H7 (cell line): ENCODE measurements around a stretch of chr2.

DNA sequence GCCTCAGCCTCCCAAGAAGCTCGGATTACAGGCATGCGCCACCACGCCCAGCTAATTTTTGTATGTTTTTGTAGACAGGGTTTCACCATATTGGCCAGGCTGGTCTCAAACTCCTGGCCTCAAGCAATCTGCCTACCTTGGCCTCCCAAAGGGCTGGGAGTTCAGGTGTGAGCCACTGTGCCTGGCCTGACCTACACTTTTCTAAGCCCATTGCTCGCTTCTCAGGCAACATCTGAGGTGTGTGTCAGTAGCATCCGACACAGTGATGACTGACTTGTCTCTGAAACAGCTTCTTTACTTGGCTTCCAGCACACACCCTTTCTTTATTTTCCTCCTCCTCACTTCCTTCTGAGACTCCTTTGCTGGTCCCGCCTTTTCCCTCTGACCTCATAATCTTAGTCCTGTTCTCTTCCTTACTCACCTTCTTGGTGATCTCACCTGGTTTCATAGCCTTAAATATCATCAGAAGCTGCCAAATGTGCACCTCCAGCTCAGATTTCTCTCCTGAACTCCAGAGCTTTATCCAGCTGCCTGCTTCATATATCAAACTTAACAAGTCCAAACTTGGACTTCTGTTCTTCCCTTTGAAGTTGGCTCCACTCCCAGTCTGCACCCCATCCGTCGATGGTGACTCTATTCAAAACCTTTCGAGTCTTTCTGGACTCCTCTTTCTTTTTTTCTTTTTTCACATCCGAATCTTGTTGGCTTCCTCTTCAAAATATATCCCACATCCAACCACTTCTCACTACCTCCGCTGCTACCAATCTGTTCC lies 66.6 kb upstream of the PELI1 start:
- RAMPAGE, long total RNA: no peak

GRCh38 chr2:64228714-64229023 lies 84.4 kb upstream of the PELI1 start:
- RAMPAGE, long total RNA: no peak

DNA sequence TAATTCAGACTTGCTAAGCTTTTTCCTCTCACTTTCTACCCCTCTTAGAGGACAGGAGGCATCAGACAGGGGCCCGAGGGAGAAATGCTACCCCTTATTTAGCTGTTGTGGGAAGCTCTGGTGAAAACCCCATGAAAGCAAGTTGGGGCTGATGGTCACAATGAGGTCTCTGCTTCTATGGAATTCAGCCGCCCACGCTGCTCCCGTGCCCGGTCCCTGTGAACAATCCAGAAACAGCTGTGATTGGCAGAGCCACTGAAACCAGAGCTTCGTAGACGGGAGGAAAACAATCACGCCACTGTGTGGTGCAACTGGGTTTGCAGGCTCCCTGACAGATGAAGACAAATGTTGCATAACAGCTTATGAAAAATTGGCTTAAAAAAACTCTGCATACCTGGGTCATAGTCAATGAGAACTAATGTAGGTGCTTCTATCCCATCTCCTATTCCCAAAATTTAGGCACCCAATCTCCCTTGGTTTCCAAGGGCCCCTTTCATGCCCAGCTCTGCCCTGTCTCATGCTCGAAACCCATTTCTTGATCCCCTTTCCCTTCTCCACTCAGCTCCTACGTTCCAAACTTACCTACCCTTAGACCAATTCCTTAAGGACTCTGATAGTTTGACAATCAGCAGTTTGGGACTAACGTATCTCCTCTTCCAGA lies 141.6 kb upstream of the LGALSL start:
- RAMPAGE, long total RNA: no peak

DNA sequence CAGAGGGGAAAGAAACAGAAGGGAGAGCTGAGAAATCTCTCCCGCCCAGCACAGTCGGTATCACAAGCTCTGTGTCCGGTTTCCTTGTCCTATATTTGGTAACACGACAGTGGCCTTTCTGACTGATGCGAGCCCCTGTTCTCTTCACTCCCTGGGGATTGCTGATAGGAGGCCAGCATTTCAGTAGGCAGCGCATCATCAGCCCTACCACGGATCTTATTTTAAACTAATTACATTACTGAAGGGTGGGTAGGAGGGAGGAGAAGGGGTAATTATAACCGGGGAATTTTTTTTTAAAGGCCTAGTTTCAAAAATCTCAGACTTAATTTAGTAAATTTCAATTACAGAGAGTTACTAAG lies 125.6 kb upstream of the LGALSL start:
- RAMPAGE, long total RNA: no peak

DNA sequence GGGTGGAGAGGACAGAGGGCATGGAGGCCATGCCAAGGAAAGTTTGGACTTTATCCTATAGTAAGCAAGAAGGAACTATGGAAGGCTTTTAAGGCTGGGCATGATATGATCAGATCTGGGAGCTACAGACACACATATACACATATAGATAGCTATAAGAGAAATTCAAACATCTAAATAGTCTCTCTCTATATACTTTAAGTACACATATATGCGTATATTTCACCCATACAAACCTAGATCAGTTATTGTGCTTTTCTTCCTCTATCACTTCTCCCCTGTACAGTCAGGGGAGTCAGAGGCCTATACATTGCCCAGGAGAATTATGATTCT lies 47.4 kb upstream of the LGALSL start:
- RAMPAGE, long total RNA: no peak

- RAMPAGE, long total RNA: no peak
These were observed 1.4 kb downstream of the LGALSL start for GRCh38 chr2:64455226-64455993.

DNA sequence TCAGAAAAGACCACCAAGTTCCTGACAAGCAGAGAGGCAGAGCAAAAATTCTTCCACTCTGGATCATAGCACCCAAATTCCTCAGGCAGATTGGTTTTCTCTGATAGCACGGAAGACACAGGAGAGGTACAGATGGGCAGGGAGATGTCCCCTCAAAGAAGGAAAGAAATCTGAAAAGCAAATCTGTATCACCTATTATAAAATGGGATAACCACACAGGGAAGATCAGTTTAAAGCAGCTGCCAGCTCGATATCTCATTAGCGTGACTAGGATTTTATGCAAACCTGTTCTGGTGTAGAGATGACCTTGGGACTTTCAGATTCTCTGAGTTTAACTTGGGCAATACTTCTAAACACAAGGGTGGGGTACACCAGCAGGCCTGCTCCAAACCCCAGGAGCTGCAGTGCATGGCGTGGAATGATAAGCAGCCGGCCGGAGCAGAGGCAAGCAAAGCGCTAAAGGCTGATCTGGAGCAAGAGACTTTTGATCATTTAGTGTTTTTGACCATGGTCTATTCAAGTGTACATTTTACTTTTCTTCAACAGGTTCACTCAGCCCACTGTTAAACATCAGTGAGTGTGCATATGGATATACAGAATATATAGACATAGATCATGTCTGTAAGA lies 4.7 kb downstream of the SERTAD2 start:
- RAMPAGE, long total RNA: no peak

GRCh38 chr2:64678718-64679104 lies 25.0 kb upstream of the SERTAD2 start:
- RAMPAGE, long total RNA: no peak

- RAMPAGE, long total RNA: no peak
These were observed 113.0 kb upstream of the SLC1A4 start for GRCh38 chr2:64875966-64876812.

DNA sequence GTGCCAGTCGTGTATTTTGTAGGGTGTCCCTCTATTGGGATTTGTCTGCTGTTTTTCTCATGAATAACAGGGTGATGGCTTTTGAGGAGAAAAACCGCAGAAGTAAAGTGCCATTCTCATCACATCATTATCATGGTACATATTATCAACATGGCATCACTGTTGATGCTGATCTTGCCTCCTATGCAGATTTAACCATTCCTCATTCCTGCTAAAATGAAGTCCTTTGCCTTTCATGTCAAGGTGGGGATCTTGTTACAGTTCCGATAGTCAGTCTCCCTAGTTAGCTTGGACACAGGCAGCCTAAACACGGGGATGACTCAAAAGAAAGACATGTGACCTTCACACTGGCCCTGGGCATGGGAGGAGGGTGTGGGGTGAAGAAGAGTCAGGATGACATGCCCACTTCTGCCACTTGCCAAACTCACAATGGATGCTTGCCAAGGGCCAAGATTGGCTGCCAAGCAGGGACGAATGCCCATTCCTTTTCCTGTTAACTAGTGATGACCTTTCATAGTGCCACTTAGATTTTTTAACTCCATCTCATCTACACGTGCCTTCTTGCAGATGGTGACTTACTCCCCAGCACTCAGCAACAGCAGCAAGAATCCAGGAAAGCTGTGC lies 14.0 kb upstream of the SLC1A4 start:
- RAMPAGE, long total RNA: no peak

DNA sequence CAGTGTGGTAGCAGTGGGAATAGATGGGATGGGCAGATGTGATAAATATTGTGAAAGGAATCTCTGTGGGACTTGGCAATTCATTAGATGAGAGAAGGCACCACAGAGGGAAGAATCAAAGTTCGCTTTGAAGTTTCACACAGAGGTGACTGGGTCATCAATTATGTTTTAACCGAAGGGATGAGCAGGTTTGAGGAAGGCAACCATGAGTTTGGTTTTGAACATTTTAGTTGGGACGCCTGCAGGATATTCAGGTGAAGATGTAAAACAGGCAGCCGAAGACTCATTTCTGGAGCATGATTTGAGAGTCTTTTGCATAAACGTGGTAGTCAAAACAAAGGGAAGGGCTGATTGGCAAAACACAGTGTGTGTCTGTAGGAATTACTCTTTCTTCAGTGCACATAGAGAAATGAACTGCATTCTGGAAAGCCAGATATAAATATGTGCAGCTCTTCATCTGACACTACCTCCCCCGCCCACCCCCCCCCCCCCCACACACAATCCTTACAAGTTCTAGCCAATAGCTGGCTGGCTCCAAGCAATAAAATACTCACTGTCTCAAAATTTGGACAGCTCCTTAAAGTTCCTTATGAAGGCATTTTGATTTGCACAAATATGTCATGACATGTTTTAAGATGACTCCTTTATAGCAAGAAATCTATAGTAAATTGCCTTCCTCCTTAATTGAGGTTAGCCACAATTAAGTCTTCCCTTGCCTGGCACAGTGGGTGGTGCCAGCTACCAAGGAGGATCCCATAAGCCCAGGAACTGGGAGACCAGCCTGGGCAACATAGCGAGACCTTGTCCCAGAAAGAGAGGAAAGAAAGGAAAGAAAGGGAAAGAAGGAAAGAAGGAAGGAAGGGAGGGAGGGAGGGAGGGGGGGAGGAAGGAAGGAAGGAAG lies 1.8 kb upstream of the SLC1A4 start:
- RAMPAGE, long total RNA: no peak

GRCh38 chr2:65101042-65101471 lies 28.8 kb downstream of the RAB1A start:
- RAMPAGE, long total RNA: no peak

DNA sequence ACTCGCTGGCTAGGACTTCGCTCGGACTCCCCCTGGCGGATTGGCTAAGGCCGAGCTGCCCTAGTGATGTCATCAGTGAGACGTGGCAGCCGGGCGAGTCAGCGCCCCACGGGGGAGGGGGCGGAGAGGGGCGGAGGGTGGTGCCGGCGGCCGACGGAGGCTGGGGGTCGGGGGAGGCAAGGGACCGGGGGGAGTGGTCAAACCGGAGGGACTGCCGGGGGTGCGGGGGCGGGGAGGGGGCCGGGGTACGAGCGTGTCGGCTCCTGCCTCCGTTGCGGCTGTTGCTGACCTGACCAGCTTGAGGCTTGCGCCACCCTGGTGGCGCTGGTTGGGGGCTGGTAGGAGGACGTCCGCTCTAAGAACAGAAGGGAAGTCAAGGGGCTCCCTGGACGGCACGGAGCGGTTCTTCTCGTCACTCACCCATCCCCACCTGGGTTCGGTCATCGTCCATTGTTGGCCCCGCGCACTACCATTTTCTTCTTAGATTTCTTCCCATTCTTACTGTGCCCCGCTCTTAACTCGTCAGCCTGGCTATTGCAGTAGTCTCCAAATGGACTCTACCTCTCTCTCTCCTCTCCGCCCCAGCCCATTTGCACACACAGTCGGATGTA lies 576 bp upstream of the RAB1A start:
- RAMPAGE, long total RNA: no peak

GRCh38 chr2:65396080-65396979 lies 36.1 kb downstream of the SPRED2 start:
- RAMPAGE, long total RNA: no peak

DNA sequence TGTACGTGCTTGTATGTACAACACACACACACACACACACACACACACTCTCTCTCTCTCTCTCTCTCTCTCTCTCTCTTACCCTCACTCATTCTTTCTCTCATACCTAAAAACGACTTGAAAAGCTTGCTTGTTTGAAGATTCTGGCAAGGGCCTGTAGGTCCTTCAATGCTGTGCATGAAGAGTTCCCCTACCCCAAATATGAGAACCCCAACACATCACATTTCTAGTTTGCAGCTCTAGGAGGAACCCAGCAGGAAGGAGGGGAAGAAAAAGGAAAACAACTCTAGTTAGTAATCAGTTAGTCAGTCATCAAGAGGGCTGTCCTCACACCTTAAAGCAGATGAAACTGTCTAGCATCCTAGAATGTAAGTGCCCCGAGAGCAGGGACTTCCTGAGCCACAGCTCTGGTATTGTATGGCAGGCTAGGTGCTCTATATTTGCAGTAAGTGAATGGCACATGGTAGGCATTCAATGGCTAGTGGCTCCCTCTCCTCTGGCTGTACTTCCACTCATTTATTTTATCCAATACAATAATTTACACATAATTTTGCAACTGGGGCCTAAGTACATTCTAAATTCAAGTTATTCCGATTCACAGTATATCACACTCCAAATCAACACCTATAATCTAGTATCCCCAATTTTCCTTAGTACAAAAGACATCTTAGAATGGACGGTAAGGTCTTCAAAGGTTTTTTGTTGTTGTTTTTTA lies 10.2 kb downstream of the SPRED2 start:
- RAMPAGE, long total RNA: no peak

GRCh38 chr2:65431690-65431912 lies 798 bp downstream of the SPRED2 start:
- RAMPAGE, long total RNA: no peak

DNA sequence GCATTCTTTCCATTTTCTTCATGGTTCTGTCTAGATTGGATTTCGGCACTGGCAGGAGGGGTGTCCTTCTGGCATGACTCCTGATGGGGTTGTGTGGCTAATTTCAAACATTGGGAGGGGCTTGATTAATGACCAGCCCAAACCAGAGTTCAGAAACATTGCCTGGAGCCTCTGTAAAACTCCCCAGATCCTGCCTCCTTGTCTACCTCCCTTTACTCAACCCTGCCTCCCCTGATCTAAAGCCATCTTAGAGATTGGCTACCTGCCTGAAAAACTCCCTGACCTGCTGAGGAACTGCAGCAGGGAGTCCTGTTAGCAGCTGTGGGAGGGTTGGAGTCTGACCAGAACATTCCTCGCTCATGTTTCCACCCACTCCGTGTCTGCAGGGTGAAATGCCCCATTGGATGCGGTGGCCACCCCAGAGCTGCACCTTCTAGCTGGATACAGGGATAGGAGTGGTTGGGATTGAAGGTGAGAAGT lies 207.0 kb upstream of the SPRED2 start:
- RAMPAGE, long total RNA: no peak

DNA sequence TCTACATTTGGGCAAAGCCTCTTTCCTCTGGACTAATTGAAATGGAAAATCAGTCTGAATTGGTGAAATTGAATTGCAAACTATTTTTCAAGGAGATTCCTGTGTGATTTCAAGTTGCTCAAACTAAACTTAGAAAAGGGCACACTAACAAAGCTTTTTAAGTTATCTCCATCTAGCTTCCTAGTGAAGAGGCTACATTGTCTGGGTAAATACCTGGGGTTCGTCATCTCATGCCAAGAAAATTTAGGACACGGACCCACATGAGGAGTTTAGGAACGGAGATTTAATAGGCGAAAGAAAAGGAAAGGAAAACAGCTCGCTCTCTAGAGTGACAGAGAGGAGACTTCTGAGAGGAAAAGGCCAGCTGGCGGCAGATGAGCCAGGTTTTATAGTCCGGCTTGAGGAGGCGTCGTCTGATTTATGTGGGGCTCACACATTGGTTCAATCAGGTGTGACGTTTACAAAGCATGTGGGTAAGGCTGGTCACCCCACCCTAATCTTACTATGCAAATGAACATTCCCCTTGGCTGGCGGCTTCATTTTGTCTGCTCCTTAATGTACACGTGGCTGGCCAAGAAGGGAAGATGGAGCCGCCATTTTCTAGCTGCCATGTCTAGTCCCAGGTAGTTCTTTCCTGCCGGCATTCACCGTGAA lies 298.9 kb upstream of the SPRED2 start:
- RAMPAGE, long total RNA: no peak

- RAMPAGE, long total RNA: no peak
These were observed 312 bp upstream of the MEIS1 start for GRCh38 chr2:66434735-66434890.

GRCh38 chr2:66437068-66438120 lies 2.5 kb downstream of the MEIS1 start:
- RAMPAGE, long total RNA: no peak